ENCODE measurements around a stretch of chr4.

- PRO-cap, 2 experiments, result no peak in any of the 2 experiments
Measured at GRCh38 chr4:139824735-139826042, 159.6 kb downstream of the MGST2 start.

GRCh38 chr4:139861129-139861688 is 195.6 kb downstream of the MGST2 start:
- PRO-cap, 2 experiments, result no peak in any of the 2 experiments

GRCh38 chr4:139920903-139921381 is 233.0 kb downstream of the MAML3 start:
- PRO-cap, 2 experiments, result no peak in any of the 2 experiments

DNA sequence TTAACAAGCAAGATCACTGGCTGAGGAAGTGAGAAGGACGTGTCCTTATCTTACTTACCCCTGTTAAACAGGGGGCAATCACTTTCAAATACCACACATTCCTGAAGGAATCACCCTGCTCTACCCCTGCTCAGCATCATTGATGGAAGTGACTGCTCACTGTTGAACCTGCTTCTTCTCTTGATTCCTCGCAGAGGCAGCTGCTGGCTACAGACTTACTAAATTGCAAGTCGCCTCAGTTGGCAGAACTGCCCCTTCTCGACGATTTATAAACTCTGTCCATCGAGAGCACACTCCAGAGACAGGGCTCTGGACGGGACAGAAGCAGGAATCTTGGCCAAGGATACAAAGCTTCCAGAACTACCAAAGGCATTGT is 165.2 kb downstream of the MAML3 start:
- PRO-cap, 2 experiments, result no peak in any of the 2 experiments

DNA sequence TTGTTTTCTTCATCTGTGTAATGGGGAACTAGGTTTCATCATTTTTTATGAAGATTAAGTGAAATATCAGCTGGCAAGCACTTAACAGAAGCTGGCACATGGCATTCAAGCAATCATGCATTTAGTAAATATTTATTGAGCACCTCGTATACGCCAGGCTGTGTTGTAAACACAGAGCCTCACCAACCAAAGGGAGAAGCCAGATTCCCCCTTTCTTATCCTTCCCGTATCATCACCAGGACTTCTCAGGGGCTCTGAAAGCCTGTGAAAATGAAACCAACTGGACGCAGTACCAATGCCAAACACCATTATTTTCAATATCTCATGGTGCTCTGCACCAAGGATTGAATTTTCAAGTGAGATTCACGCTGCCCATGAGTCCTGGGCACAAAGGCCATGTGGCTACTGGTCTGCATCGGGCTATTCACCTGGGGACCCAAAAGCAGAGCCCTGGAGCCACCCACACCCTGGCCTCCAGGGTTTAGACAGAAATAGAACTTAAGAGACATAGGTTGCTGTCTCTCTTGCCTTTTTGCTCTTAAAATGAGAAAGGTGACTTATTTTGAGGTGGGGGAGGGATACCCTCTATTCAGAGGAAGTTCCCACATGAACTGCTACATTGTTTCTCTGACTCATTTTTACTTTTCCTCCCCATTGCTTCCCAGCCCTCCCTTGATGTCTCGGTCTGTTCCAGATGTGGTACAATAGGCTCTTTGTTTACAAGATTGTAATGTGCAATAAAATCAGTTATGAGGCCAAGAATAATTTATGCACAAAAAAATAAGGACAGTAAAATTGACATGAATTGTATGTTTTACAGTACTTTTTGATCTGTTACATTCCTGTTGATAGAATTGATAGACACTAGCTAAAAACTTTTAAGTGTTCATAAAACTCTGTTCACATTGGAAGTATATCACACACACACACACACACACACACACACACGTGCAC is 55.4 kb downstream of the MAML3 start:
- PRO-cap, 2 experiments, result no peak in any of the 2 experiments

DNA sequence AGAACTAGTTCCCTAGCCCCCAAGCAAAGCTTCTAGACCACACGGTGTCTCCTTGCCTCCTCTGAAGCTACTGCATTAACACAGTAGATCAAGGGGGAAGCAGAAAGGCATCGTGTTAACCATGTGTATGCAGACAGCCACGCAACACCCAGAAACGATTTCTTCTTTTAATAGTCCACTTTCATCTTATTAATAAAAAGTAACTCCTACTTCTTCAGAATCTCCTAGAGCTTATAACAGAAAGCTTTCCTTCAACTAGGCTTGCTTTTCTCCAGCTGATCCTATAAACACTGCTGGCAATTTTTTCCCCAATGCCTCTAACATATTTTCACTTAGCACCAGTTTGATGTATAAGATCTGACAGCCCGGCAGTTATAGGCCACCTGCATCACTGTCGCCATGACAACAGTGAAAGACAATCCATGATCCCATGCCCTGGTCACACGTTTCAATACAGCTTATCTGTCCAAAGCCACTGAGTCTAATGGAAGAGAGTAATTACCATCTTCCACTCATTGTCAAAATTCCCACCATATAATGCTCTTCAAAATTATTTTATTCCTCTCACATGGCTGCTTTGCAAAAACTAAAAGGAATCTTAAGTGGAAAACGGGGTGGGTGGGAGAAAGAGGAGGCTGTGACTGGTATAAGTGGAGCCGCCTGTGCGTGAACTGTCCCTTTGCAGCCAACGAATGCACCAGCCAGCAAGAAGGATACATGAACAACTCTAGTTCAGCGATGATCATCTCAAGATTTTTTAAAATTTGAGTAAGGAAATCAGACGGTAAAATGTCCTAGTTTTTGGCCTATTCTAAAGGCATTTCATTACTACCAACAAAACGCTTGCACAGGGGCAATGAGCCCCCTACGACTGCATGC is 44.3 kb downstream of the MAML3 start:
- PRO-cap, 2 experiments, result no peak in any of the 2 experiments

DNA sequence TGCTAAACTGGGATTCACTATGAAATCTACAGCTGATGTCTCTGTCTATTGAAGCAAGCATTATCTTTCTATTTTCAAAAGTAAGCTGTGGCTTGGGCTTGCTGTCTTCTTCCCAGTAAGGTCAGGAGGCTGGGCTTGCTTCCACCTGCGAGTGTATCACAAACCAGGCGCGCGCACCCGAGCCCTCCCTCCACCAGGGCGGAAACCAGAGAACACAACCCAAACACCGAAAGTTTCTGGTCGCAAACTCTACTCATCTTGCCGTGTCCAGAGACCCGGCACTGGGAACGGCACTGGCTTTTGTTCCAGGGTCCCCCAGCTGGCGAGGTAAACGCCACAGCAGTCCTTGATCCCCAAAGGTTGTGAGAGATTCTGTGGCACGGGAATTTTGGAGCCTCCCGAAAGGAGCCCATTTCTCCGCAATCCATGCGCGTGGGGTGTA is 3.8 kb downstream of the MAML3 start:
- PRO-cap, 2 experiments, result no peak in any of the 2 experiments

GRCh38 chr4:140151432-140151722 is 2.6 kb downstream of the MAML3 start:
- PRO-cap, 2 experiments, result no peak in any of the 2 experiments

GRCh38 chr4:140188961-140189366 is 35.0 kb upstream of the MAML3 start:
- PRO-cap, 2 experiments, result no peak in any of the 2 experiments

GRCh38 chr4:140297116-140297616 is 76.3 kb upstream of the SCOC start:
- PRO-cap, 2 experiments, result no peak in any of the 2 experiments

DNA sequence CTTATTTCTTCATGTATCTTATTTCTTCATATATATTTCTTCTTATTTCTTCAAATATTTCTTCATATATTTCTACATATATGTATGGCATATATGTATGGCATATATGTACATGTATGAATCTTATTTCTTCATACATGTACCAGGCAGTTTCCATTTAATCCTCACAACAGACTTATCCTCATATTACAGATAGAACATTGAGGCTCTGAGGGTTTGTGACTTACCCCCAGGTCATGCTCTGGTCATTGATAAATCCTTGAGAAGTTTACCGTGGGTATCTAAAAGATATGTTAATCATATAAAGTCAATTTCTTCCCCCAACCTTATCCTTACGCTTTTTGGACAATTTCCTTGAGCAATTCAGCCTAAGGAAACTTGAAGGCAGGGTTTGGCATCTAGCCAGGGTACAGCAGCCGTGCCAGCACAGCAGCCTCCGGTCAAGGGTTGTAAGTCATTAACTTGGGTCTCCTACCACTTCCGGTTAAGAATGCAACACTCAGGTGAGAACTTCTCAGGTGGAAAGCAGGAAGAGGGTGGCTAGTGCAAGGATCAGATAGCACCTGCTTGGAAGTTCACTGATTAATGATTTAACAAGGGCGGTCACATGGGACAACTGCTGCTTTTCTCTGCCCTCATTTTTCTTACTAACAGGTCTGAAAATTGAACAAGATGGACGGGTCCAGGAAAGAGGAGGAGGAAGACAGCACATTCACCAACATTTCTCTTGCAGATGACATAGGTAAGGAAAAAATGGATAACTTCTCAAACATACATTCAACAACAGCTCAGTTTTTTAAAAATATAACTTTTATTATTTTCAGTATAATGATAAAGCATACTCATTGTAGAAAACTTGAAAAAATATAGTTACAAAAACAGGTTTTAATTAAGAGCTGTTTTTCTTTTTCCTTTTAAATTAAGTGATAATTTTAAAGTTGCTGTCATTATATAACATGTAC is 30.2 kb upstream of the SCOC start:
- PRO-cap, 2 experiments, result no peak in any of the 2 experiments

DNA sequence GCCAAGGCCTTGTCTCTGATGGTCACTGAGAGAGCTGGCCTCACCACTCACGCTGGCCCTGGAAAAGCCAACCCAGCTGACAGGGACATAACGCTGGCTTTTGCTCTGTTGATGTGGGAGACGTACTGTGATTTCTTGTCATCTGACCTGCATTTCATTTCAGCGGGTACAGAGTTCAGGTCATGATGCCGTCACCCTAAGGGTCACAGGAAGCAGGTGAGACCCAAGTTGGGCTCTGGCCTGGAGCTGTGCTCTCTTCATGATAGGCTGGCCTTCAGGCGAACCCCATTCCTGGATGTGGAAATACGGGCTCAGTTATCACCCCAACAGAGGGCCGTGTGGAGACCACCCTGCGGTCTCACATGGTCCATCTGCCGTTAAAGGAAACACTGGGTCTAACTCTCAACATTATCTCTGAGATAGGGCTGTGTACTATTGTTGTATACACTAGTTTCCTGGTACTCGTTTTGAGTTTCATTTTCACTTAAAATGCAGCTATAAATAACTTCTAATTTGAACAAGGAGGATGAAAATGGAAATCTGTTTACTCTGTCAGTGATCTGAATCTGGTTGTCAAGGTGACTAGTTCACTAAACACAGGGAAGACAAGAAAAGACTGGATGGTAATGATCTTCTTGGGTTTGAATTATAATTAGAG is 89.2 kb downstream of the TBC1D9 start:
- PRO-cap, 2 experiments, result no peak in any of the 2 experiments

DNA sequence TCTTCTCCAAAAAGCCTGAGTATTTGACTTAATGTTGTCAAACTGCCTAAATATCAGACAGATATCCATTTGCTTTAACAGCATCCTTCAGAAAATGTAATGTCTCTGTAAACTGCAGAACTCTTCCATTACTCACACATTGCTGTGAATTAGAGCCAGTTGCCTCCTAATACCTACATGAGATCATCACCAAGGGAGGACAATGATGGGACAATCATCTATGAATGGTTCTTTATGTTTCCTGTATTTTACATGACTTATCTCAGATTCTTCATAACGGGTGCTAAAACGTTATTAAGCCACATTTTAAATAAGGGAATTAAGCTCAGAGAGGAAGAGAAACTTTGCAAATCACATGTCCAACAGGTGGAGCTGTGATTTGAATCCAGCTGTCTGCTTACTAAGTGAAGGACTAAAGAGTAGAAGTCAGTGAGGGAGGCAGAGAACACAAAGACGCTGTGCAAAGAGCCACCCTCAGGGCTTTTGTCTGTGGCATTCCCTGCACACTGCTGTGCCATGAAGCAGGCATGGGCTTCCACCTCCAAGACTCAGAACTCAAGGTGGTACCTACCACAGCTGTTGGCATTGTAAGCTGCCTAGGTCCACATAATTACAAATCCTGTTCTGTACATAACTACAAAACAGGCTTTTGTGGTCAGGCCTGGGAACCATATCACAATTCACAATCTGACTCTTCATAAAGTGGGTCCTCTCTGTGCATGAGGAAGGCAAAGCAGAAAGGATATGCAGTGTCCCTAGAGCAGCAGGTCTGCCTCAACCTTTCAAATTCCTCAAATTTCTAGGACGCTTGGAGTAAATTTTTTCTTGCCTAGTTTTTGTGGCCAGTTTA is 12.9 kb downstream of the TBC1D9 start:
- PRO-cap, 2 experiments, result peak in 1 of 2 experiments; most common plus-strand start position 429 of the sequence (in 1)

DNA sequence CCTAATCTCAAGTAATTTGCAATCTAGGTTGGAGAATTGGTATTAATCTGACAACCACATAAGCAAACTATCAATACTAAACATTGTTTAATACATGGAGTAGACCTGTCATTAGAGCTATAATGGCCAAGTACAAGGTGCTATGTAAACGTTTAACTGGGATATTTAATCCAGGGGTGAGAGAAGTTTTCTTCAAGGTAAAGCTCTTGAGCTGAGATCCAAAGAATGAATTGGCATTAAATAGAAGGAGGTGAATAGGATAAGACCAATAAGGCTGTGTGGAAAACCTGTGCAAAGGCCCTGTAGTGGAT is 93.8 kb upstream of the TBC1D9 start:
- PRO-cap, 2 experiments, result no peak in any of the 2 experiments

- PRO-cap, 2 experiments, result no peak in any of the 2 experiments
Measured at GRCh38 chr4:141636703-141637465, 501 bp downstream of the IL15 start.

- PRO-cap, 2 experiments, result no peak in any of the 2 experiments
Measured at GRCh38 chr4:142354838-142355607, 491.1 kb downstream of the INPP4B start.

DNA sequence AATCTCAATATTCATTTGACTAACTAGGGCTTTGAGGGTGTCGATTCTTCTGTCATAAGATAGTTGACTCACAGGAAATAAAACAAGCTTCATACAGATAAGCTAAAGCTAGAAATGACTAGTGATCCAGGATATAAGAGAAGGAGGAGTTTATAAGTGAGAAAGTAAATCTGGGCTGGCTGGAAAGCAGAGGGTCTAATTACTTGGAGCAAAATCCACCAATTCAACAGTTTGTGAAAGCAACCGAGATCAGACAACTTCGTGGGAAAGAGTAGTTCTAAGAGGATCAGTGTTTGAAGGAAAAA is 429.4 kb downstream of the INPP4B start:
- PRO-cap, 2 experiments, result no peak in any of the 2 experiments

DNA sequence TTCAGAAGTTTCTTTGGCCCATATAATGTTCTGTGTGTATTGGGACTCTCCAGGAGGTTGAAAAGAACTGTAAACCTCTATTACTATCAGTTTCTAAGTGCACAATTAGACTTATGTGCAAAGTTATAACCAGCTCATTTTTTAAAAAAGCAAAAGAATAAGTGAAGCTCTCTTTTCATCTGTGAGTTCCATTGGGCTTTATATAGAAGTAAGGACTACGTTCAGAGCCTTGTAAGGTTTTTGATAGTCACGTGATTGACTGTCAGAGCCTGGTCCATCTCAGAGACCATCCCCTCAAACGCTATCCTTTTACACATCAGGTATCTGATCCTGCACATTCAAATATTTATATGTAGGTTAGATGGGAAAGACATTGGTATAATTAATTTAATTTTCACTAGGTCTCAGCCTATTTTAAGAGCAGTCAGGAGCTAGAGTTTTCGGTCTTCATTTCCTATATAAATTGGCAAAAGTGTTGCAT is 279.3 kb downstream of the INPP4B start:
- PRO-cap, 2 experiments, result no peak in any of the 2 experiments

- PRO-cap, 2 experiments, result no peak in any of the 2 experiments
Measured at GRCh38 chr4:143183818-143184541, 737 bp upstream of the USP38 start.

- PRO-cap, 2 experiments, result no peak in any of the 2 experiments
Measured at GRCh38 chr4:143348125-143349083, 11.7 kb downstream of the GAB1 start.